Colon Carcinoma Metastatic in the Brain (tissue), 2 donors: Measurements from ENCODE around the genes IL10, IL24 and C4BPA.

DNA sequence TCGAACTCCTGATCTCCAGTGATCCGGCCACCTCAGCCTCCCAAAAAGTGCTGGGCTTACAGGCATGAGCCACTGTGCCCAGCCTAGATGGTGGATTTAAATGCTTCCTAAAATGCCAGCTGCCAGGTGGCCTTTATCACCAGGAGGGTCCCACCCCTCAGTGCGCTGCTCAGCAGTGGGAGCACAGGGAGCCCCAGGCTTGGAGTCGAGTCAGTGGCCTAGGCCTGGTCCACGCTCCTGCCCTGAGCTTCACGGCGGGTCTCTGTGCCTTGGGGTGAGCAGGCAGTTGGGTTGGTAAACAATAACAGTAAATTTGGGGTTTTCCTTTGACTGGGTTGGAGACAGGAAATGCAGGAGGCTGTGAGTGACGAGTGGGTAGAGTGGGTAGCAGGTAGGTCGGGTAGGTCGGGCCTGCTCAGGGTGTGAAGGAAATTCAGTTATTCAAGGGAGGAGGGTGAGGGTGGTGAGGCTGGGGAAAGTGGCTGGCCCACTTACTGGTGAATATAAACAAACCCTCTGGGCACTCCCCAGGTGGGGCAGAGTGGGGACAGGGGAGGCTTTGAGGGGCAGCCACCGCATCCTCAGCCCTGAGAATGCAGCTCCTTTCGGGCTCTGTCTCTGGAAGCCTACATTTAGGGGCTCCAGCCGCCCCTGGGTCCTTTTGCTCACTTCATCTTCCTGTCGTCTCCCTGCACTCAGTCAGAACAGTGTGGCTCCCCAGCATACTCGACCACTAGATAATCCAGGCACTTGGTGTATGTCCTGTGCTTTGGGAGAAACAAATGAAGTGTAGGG is 33.5 kb upstream of the IL19 start:
- PRO-cap, 2 experiments: no peak in any of the 2 experiments

DNA sequence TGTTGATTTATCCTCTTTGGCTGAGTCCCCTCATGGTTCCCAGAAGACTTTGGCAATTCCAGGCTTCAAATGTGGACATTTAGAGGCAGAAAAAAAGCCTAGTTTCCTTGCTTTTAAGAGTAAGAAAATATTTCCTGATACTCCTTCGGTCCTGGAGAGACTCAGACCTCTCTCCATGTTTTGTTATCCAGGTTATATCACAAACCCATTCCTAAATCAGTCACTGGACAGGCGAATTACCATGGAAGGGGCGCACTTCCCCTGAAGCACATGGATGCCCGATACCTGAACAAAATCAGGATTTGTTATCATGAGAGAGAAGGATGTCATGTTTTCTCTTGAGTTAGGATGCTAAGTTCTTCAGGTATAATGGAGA is 20.3 kb upstream of the IL19 start:
- PRO-cap, 2 experiments: no peak in any of the 2 experiments

GRCh38 chr1:206769319-206769731 is 1.2 kb upstream of the IL19 start:
- PRO-cap, 2 experiments: no peak in any of the 2 experiments

GRCh38 chr1:206769732-206770452 is 681 bp upstream of the IL19 start:
- PRO-cap, 2 experiments: no peak in any of the 2 experiments

DNA sequence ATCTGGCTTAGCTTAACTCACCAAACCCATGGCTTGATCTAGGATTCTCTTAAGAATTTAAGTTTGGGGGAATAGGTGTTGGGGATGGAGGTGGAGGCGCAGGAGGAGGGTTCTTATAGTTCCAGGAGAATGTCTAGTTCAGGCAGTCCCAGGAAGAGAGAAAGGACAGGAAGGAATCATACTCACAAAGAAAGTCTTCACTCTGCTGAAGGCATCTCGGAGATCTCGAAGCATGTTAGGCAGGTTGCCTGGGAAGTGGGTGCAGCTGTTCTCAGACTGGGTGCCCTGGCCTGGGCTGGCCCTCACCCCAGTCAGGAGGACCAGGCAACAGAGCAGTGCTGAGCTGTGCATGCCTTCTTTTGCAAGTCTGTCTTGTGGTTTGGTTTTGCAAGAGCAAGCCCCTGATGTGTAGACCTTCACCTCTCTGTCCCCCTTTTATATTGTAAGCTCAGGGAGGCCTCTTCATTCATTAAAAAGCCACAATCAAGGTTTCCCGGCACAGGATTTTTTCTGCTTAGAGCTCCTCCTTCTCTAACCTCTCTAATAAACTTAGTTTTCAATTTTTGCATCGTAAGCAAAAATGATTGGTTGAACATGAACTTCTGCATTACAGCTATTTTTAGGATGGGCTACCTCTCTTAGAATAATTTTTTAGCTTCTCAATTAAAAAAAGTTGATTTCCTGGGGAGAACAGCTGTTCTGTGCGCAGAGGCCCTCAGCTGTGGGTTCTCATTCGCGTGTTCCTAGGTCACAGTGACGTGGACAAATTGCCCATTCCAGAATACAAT is at the start of gene IL10:
Gene IL10, minus strand, starts transcription at position 410 of the 788 bp plus-strand sequence.
- PRO-cap, 2 experiments: no peak in any of the 2 experiments

GRCh38 chr1:206895261-206895796 is 1.9 kb upstream of the IL24 start:
- PRO-cap, 2 experiments: no peak in any of the 2 experiments

DNA sequence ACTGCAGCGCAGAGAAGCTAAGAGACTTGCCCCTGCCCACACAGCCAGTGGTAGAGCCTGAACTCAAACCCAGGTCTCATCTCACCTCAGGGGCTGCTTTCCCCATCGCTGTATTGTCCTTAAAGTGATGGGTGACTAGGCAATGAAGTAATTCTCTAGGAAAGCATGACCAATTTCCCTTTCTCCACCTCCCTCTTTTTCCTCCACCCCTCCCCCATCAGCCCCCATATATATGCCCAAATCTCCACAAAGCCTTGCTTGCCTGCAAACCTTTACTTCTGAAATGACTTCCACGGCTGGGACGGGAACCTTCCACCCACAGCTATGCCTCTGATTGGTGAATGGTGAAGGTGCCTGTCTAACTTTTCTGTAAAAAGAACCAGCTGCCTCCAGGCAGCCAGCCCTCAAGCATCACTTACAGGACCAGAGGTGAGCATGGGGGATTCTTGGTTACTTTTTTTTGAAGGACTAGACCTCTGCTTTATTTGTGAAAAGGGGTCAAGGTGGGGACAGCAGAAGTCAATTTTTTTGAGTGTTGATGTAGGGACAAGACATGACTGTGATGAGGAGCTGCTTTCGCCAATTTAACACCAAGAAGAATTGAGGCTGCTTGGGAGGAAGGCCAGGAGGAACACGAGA is at the start of gene IL24:
Gene IL24, plus strand, starts transcription at position 257 of the 639 bp plus-strand sequence.
- PRO-cap, 2 experiments: no peak in any of the 2 experiments

DNA sequence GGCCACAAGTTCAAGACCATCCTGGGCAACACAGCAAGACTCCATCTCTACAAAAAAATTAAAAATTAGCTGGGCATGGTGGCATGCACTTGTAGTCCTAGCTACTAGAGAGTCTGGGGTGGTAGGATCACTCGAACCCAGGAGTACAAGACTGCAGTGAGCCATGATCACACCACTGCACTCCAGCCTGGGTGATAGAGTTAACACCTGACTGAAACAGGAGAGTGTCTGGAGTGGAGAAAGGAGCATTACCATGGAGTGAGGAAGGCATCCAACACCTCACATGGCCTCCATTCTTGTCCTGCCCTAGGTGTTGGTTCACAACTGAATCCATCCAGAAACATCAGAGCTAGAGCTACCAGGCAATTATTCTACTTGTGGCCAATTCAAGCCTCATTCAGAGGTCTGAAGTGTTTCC is 345 bp downstream of the FCMR start:
- PRO-cap, 2 experiments: no peak in any of the 2 experiments

GRCh38 chr1:206951369-206952155 is 5.3 kb upstream of the PIGR start:
- PRO-cap, 2 experiments: no peak in any of the 2 experiments

GRCh38 chr1:206953558-206954022 is 7.3 kb upstream of the PIGR start:
- PRO-cap, 2 experiments: no peak in any of the 2 experiments

- PRO-cap, 2 experiments: no peak in any of the 2 experiments
These were observed 30.8 kb downstream of the C1orf116 start for GRCh38 chr1:207001619-207002382.

DNA sequence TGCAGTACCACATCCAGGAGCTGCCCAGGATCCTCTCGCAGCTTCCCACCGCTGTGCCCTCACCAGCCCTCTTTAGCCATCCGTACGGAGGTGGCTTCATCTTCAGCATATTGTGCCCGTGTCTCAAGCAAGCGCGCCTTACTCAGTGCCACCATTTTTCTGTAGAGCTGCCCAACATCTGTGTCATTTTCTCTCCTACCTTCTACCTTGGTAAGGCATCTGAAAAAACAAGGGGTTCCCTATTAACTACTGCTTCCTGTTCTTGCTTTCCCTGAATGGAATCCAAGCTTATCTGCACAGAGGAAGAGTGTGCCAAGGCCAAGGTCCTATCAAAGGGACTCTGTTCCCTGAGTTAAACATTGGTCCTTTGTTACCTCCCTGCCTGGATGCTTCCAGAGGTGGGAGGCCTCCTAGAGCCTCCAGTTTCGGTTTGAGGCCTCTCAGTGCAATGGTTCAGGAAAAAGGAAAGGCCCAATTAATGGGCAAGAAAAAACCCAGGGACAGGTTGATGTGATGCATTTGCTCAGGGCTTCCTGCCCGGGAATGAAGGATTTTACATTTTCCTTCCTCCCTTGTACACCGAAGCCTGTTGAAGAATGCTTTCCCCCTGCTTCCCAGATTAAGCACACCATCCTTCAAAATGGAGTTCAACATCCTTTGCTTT is 23.1 kb downstream of the C1orf116 start:
- PRO-cap, 2 experiments: peak in 2 of 2 experiments; most common plus-strand start position 390 of the sequence (in 1); most common minus-strand start position 273 of the sequence (in 2)

GRCh38 chr1:207018824-207019566 is 13.6 kb downstream of the C1orf116 start:
- PRO-cap, 2 experiments: no peak in any of the 2 experiments

- PRO-cap, 2 experiments: peak in 2 of 2 experiments; most common minus-strand start chr1:207030675 (in 1)
These were observed 2.2 kb downstream of the C1orf116 start for GRCh38 chr1:207030401-207030788.

- PRO-cap, 2 experiments: peak in 2 of 2 experiments; most common plus-strand start chr1:207030939 (in 2)
These were observed 1.6 kb downstream of the C1orf116 start for GRCh38 chr1:207030874-207031490.

DNA sequence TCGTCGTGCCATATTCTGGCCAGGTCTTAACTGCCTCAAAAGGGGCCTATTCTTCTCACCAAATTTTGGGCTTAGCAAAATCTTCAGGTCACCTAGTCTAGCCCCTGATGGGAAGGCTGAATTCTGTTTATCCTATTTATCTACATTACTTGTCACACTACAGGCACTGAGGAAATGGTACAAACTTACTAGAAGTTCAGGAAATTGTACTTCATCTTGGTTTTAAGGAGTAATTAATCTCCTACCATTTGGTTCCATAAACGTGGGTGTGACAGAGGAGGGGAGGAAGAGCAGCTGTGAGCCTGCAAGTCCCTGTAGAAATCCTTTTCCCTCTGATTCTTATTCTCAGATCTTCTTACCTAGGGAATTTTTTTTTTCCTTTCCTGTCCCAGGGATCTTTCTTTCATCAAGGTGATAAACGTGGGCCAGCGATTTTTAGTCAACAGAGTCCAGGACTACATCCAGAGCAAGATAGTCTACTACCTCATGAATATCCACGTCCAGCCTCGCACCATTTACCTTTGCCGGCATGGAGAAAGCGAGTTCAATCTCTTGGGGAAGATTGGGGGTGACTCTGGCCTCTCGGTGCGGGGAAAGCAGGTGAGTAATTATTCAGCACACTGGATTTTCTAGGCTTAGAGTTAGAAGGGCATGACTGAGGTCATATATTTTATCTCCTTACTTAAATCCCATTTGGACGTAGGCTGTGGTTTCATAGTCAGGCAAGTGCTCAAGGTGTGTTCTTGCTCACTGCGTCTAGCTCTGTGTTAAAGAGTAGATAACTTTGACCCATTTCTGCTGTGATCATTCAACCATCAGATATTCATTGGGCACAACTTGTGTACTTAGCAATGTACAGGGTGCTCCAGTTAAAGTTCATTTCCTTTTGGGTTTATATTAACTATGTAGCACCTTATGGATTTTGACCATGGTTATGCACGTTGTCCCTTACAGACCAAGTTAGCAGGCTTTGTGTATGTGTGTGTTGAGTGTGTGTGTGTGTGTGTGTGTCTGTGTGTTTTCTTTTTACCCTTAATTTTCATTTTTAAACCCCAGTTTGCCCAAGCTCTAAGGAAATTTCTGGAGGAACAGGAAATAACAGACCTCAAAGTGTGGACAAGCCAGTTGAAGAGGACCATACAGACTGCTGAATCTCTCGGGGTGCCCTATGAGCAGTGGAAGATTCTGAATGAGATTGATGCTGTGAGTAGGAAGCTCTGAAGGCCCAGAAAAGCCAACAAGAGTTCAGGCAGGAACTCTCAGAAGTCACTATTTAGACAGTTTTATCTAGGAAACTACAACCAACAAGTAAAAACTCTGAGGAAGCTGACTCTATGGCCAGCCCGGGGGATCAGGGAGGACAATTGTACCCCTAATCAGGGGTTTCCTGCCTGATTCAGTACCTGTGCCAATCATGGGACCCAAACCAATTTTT is 14.5 kb downstream of the PFKFB2 start:
- PRO-cap, 2 experiments: peak in 1 of 2 experiments; most common plus-strand start position 951 of the sequence (in 1); most common minus-strand start position 758 of the sequence (in 1)

GRCh38 chr1:207104166-207104629 is at the start of gene C4BPA:
C4BPA (plus strand) TSS chr1:207104233.
- PRO-cap, 2 experiments: no peak in any of the 2 experiments

DNA sequence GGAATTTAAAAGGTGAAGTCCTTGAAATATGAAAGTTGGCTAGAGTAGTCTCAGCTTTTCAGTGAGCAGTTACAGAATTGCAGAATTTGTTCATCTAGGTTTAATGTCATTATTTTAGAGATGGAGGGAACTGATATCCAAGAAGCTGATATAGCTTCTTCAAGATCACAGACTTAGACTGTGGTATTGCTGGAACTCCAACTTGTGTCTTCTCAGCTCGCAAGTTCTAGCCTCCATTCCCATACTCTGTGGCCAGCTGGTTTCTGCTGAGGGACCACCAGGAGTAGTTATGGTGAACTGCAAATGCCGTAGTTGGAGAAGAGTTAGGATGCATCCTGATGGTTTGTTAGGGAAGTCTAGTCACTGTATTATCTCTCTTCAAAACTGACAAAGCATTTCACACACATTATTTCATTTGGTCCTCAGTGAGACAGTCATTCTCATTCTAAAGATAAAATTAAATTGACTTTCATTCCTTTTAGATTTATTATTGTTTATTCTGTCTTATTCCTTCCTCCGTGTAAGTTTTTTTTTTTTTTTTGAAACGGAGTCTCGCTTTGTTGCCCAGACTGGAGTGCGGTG is 2.0 kb downstream of the C4BPA start:
- PRO-cap, 2 experiments: no peak in any of the 2 experiments

GRCh38 chr1:207239879-207240278 is 81.6 kb upstream of the CD55 start:
- PRO-cap, 2 experiments: no peak in any of the 2 experiments

DNA sequence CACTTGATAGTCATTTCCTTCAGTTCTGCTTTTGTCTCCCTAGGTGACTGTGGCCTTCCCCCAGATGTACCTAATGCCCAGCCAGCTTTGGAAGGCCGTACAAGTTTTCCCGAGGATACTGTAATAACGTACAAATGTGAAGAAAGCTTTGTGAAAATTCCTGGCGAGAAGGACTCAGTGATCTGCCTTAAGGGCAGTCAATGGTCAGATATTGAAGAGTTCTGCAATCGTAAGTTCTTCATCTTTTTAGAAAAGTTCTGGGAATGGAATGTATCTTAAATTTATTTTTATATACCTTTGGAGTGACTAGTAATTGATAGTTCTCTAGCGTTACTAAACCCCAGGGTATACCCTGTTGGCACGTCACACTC is 846 bp downstream of the CD55 start:
- PRO-cap, 2 experiments: no peak in any of the 2 experiments